ENCODE measurements around the gene SFI1.

DNA sequence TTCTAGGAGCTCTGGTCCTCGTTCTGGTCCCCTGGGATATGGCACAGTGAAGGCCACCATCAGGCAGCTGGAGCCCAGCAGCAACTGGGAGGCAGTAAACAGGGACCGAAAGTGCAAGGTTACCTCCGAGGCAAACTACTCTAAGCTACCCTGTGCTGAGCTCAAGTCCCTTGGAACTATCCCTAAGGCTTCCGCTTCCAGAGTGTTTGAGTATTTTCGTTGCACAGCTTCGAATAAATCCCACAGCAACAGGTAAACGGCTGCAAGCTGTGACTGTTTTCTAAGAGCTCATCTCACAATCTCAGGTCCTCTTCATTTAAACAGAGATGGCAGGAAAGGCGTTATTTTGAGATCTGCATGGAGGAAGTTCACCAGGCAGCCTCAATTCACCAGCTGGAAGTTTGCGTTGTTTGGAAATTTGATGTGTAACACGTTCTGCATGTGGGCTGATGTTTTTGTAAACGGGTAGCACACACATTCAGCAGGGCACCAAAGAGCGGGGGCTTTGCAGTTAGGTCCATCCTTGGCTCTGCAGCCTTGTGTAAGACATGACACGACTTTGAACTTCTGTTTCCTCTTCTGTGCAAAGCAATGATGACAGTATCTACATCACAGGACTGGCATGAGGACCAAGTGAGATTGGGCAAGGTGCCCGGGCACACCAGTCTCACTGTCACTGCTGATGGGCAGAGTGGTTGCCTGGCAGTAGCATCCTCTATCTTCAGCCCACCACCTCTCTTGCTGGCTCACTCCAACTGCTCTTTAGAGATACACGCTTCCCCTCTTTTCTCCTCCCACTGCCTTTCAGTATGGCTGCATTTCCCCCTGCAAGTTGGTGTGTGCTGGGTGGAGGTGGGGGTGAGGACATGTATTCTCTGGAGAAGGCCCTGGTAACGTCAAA lies 3.2 kb downstream of the TCN2 start:
- RRBS: no CpG with 5 or more reads among the region's 16 CpGs

GRCh38 chr22:30925655-30926207 lies 42.8 kb downstream of the MORC2 start:
- RRBS: no CpG with 5 or more reads among the region's 6 CpGs

- RRBS: no CpG with 5 or more reads among the region's 5 CpGs
Measured at GRCh38 chr22:30948722-30949110, 19.9 kb downstream of the MORC2 start.

- RRBS: no CpG with 5 or more reads among the region's 9 CpGs
Measured at GRCh38 chr22:30976703-30977891, 8.5 kb upstream of the MORC2 start.

- RRBS: no CpG with 5 or more reads among the region's 1 CpG
Measured at GRCh38 chr22:31106256-31106658, 1.1 kb downstream of the SELENOM start.

- RRBS: no CpG with 5 or more reads among the region's 5 CpGs
Measured at GRCh38 chr22:31131627-31132150, 8.6 kb downstream of the PLA2G3 start.

GRCh38 chr22:31148564-31148931 lies 8.2 kb upstream of the PLA2G3 start:
- RRBS: no CpG with 5 or more reads among the region's 1 CpG

DNA sequence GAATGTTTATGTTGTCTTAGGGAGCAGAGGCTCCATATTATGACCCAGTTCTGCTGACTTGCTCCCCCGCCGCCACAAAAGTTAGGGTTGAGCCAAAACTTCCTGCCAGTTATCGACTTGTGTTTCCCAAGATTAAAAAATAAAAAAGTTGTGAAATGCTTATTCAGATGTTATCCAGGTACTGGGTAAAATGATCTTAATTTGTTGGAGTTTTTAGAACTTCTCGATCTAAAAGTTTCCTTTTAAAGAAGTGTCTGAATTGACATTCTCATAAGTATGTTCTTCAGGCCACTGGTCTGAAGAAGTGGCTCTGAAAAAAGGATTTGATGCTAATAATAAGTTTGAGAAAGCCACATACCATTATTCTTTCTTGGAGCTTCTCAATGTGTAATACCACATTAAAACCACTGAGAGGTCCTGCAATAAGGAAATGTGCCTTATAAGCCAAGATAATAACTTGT lies 2.2 kb downstream of the RNF185 start:
- RRBS: no CpG with 5 or more reads among the region's 4 CpGs

GRCh38 chr22:31221751-31222202 lies 9.7 kb downstream of the LIMK2 start:
- RRBS: no CpG with 5 or more reads among the region's 7 CpGs

- RRBS: no CpG with 5 or more reads among the region's 10 CpGs
Measured at GRCh38 chr22:31277668-31278402, 14.5 kb downstream of the PIK3IP1 start.

DNA sequence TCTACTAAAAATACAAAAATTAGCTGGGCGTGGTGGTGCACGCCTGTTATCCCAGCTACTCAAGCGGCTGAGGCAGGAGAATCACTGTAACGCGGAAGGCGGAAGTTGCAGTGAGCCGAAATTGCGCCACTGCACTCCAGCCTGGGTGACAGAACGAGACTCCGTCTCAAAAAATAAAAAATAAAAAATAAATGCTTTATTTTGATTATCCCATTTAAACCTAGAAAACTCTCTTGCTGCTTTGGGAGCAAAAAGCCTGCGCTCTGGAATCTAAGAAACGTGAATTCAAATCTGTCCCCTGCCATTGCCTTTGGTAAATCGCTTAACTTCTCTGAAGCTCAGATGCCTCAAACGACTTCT lies 2.1 kb downstream of the PIK3IP1 start:
- RRBS: no CpG with 5 or more reads among the region's 14 CpGs

- RRBS: no CpG with 5 or more reads among the region's 4 CpGs
Measured at GRCh38 chr22:31292097-31292249, 315 bp downstream of the PIK3IP1 start.

DNA sequence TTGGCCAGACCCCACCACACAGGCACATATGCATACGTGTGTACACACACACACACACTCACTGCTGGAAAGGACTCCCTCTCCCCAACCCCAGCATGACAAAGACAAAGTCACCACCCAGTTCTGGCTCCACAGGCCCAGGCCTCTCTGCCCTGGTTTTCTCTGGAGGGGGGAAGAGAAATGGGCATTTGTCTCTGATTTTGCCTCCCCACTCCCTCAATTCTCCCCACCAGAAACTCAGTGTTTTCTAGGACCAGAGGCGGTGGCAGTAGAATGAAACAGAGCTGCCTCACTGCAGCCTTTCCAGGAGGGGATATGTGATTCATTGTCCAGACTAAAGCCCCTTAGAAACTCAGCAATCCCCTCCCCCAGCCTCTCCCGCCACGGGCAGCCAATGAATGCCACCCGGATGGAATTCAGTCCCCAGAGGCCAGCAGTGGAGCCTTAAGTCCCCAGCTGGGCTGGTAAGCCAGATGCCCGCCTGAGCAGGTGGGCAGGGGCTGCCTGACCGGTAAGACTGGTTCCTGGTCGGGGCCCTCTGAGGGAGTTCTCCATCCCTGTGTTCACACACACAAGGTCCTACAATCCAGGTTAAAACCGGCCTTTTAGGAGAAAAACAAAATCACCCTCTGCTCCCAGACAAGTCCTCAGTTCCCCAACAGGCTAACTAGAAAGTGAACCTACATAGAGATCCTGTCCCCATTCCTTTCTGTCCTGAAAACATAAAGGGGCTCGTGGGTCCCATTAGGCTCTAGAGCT lies 3.0 kb downstream of the PATZ1 start:
- RRBS: 26% methylated on average over 5 of the region's 10 CpGs

- RRBS: 44% methylated on average over 6 of the region's 27 CpGs
Measured at GRCh38 chr22:31344172-31345020, 1.8 kb downstream of the PATZ1 start.

GRCh38 chr22:31347287-31348056 lies 1.3 kb upstream of the PATZ1 start:
- RRBS: under 1% methylated on average over 20 of the region's 50 CpGs

GRCh38 chr22:31490354-31490887 lies 779 bp upstream of the EIF4ENIF1 start:
- RRBS: no CpG with 5 or more reads among the region's 23 CpGs

GRCh38 chr22:31495870-31497127 lies at the start of gene SFI1:
Gene SFI1, plus strand, starts transcription at chr22:31496536.
- RRBS: 2% methylated on average over 27 of the region's 102 CpGs

GRCh38 chr22:31629003-31629903 lies 32.8 kb downstream of the PISD start:
- RRBS: no CpG with 5 or more reads among the region's 21 CpGs

GRCh38 chr22:31682433-31683650 lies 20.8 kb upstream of the PISD start:
- RRBS: no CpG with 5 or more reads among the region's 15 CpGs

DNA sequence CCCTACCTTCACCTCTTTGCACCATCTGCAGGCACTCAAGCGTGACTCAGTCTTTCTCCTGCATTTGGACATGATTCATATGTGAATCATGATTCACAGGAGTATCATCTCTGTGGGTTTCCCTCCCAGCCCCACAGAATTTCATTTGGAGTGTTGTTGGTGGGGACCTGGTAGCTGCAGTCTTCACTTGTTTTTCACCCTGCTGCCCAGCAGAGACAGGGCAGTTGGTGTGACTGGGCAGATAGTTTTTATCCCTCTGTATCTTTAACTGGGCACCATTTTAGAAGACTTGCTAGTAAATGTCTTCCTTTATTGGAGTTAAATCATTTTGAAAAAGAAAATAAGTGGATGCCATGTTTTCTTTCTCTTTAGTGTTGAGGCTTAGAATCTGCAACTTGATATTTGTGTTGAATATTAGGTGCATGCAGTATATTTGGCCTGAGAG lies 75.8 kb downstream of the DEPDC5 start:
- RRBS: no CpG with 5 or more reads among the region's 1 CpG

All from pericardium (tissue), 1 donor.